ENCODE results near the gene APOL3.

DNA sequence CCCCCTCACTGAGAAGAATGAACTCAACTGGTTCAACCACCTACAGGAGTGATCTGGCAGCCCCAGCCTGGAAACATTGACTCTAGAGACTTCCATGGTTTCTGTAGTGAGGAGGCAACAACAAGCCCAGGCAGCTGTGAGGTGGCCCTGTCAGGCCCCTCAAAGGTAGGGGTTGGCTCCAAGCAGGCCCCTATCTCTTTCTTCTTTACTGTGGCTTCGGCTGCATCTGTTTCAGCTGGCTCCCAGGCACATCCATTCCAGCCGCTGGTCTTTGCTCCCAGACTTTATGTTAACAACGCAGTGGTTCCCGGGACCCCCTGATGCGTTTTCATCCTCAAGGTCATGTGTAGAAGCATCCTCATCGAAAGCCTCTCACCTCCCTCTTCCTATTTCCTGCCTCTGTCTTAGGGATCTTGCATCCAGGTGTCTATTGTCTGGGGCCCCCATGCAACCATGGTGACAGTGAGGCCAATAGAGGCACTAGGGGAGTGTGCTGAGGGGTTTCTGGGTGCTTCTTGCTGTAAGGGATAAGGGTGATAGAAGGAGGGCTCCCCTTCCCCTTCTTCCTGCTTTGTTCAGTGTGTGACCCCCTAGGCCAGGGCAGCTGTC, 5.4 kb downstream of the APOL3 start:
- PRO-cap: no peak

DNA sequence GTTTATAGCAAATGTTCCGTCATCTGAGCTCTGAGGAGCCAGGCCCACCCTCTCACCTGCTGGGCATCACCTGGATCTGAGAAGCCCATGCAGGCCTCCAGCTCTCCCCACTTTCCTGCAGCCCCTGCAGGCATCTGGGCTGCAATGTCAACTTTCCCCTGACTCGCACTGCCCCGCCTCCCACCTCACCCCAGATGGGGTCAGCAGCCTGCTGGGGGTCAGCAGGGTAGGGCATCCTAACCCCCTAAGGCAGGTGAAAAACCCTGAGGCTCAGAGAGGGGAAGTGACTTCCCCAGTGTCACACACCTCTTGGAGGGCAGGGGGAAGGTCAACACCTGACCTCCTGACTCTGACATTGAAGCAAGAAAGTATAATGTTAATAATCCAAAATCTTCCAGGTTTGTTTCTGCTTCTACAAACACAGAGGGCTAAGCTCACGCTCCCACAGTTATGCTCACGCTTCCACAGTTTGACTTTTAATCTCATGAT, 1.4 kb downstream of the APOL3 start:
- PRO-cap: no peak

DNA sequence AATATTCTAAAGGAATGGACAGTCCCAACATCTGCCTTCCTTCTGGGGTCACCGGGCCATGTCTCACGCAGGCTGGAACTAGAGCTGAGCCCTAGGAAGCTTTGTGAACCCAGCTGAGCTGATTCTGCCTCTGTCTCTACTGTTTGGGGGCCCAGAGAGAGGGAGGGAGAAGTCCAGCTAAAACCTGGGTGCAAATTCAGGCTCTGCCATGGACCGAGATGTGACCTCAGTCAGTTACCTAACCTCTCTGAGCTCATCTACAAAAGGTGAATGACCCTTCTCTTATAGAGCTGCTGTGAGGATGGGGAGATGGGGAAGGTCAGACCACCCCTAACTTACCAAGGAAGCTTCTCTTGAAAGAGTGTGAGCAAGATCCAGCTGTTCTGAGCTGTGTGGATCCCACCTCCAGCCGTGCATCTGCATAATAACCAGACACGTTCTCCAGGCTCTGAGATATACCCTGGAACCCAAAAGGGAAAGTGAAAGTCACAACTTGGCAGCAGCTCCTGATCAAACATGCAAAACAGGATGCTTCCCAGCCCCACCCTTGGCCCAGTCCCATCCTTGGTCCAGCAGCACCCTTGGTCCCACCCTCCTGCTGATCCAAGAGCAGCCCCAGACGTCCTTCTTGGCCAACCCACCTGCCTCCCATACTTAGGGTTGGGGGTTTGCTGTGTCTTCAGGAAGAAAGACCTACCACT, at the start of gene APOL3:
Gene APOL3 (minus strand): TSS at position 426 of the 701 bp plus-strand sequence.
- PRO-cap: bidirectional peak, plus-strand start at position 489 of the sequence, minus-strand start at position 426 of the sequence

DNA sequence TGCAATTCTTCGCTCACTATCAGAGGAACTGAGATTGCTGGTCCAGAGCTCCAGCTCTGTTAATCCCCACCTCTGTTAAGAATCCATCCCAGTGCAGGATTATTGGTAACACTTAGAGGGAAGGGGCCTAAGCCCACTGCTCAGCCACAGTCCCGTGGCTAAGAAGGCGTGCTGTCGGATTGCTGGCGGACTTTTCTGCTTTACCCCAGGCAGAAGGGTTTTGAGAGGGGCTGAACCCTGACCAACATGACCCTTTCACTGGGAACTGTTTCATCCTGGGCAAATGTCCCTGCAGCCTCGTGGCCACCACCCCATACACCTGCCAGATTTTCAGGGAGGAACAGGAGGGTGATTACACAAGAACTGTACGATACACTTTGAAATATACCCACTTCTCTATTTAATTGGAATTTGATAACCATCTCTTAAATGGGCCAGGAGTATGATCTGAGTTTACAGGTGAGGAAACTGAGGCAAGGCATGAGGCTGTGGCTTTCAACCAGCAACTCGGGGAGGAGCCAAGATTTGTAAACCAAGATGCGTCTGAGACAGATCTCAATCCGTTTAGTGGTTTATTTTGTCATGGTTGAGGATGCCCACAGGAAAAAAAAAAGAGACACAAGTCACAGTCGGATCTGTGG, 6.0 kb upstream of the APOL3 start:
- PRO-cap: no peak

GRCh38 chr22:36239825-36240125, 448 bp upstream of the APOL2 start:
- PRO-cap: no peak

GRCh38 chr22:36258397-36259792, 6.0 kb downstream of the APOL1 start:
- PRO-cap: no peak

GRCh38 chr22:36281461-36282182, 28.7 kb downstream of the APOL1 start:
- PRO-cap: no peak

DNA sequence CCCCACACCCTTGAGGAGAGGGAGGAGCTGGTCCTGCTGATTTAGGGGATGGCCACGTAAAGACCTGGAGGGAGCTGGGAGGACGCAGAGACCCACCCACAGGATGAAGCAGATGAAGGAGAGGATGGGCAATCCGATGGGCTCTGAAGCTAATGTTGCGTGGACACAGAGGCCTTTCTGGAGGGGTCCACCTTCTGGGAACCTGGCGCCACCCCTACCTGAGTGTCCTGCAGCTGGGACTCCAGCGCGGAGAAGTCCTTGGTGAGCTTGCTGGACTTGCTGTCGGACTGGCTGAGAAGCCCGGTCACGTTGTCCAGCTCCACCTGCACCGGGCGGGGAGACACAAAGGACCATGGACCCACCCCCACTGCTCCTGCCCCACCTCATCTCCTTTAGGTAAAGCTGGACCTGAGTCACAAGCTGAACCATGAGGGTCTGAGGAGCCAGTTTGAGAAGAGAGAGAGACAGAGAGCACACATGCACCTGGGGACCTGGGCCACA, 40.7 kb downstream of the APOL1 start:
- PRO-cap: no peak

GRCh38 chr22:36300602-36301222, 47.8 kb downstream of the APOL1 start:
- PRO-cap: no peak

DNA sequence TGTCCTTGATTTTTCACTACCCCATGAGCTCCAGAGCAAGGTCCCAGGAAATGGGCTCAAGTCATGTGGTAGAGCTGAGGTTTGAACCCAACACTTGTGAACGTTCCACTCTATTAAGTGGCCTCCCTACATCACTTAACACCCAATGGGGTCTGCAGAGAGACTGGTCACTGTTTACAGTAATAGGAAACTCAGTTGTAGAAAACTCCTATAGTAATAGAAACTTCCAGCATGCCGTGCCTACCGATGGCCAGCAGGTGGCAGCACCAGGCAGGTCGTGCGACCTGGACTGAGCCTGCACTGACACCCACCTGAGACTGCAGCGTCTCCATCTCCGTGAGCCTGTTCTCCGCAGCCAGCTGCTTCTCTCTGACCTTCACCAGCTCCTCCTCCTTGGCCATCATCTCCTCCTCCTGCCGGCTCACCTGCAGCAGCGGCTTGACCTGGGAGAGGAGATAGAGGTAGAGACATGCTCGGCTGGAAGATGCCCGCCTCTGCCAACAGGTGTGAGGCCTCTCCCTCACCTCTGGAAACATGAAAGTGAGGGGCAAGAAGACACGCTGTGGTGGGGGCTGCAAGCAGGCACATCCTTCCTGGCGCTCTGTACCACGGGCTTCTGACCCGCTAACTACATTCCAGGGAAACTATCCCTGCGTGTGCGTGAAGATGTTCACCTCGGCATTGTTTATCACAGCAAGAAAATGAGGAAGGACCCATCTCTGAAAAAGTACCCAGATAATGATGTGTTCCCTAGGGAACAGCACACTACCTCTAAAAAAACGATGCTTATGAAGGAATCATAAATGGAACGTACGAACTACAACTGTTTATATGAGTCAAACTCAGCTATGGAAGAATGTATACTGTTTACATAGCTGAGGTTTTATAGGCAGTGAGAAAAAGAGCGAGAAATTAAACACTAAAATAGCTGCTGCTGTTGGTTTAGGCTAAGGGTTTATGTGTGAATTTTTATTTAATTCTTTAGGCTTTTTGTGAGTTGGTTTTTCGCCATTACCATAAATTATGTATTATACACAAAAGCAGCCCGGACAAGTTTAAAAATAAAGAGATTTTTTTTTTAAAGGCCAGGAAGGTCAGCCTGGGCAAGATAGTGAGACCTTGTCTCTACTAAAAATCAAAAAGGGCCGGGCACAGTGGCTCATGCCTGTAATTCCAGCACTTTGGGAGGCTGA, 48.7 kb downstream of the APOL1 start:
- PRO-cap: no peak

DNA sequence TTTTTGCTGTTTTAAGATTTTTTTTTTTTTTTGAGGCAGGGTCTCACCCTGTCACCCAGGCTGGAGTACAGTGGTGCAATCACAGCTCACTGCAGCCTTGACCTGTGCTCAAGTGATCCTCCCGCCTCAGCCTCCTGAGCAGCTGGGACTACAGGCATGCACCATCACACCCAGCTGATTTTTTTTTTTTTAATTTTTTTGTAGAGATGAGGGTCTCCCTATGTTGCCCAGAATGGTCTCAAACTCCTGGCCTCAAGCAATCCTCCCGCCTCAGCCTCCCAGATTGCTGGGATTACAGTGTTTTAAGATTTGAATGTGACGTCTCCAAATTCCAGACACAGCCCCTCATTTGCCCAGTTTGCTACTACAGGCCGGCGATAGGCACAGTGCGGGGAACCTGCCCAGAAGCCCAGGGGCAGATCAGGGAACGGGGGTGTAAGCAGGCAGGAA, 55.3 kb downstream of the APOL1 start:
- PRO-cap: no peak

- PRO-cap: no peak
These were observed 65.7 kb downstream of the MYH9 start for GRCh38 chr22:36321888-36322710.

DNA sequence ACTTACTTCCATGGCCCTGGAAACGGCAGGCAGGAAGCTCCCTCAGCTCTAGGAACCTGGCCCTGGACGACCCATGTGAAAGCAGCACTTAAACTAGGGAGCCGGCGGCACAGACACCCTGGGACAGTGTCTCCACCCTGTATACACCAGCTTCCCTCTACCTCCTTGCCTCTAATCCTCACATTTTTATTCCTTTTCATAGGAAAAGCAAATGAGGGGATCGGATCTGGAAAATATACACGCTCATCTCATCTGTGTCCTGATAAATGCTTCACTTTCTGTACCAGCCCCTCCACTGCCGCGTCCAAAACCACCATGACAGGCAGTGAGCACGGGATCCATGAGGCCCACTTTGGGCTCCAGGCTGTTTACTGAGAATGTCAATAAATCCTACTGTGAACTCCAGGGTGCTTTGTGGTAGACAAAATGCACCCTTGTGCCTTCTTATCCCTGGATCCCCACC, 65.0 kb downstream of the MYH9 start:
- PRO-cap: no peak

DNA sequence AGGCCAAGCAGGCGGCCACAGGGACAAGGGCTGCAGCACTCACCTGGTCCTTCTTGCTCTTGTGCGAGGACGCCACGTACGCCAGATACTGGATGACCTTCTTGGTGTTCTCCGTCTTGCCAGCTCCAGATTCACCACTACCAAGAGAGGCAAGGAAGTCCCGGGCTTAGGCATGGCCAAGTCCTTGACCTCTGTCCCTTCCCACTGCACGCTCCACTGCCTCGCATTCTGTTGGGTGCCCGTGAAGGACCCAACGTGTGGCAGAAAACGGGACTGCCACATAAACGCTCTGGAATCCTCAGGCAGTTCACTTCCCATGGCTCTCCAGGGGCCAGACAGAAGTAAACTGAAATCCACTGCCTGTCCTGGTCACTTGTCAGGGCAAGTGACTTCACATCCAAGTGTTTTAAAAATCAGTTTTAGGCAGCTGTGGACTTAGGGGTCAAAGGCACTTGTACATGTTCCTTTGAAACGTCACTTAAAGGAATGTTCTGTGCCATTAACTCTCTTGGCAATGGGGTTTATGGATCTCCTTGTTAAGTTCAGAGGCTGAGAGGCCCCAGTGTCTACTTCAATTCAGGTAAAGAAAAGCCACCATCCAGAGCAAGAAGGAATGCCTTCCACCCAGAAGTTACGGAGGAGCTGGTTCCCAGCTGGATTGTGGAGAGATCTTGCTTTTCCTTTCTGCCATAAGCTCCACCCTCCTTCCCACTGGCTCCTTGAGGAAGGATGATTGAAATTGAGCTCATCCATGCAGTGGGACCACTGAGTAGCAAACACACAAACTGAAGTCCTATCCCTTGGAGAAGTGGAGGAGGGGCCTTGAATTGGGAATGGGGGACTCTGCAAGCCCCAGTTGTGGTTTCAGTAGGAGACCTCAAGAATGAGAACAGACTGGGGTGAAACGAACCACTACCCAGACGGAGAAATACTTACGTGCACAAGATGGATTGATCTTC, 61.0 kb downstream of the MYH9 start:
- PRO-cap: no peak

- PRO-cap: no peak
These were observed 54.9 kb downstream of the MYH9 start for GRCh38 chr22:36332640-36333574.

- PRO-cap: no peak
These were observed 53.8 kb downstream of the MYH9 start for GRCh38 chr22:36334005-36334320.

DNA sequence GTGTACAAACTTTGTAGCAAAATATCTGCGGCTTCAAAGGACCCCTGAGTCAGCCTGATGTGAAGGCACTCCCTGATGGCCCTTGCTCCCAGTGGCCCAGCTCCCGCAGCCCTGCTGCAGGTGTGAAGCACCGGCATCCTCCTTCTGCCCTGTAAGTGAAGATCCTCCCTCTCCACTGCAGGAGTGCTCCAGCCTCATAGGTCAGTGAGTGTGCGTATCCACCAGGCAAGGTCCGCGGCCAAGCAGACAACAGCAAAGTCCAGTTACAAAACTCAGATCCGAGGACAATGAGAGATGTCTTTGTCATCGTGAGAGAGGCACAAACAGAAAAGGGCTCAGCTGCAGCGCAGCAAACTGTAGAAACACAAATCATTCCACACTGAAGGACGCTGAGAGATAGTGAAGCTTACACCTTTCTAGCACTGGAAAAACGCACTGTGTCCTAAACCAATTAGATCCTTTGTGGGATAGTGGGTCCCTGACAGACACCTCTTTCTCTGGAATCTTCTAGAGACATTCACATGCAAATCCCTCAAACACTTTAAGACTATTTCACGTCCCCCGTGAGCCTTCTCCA, 46.1 kb downstream of the MYH9 start:
- PRO-cap: no peak

- PRO-cap: no peak
These were observed 35.9 kb downstream of the MYH9 start for GRCh38 chr22:36351608-36352478.

GRCh38 chr22:36361414-36361875, 26.3 kb downstream of the MYH9 start:
- PRO-cap: no peak

DNA sequence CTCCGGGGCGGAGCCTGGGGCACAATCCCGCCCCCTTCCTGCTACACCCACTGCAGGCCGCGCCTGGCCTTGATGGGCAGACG, 126 bp upstream of the MYH9 start:
- PRO-cap: no peak

Measured in REH cell (cell line).